H4 (cell line): ENCODE measurements around a stretch of chr9.

DNA sequence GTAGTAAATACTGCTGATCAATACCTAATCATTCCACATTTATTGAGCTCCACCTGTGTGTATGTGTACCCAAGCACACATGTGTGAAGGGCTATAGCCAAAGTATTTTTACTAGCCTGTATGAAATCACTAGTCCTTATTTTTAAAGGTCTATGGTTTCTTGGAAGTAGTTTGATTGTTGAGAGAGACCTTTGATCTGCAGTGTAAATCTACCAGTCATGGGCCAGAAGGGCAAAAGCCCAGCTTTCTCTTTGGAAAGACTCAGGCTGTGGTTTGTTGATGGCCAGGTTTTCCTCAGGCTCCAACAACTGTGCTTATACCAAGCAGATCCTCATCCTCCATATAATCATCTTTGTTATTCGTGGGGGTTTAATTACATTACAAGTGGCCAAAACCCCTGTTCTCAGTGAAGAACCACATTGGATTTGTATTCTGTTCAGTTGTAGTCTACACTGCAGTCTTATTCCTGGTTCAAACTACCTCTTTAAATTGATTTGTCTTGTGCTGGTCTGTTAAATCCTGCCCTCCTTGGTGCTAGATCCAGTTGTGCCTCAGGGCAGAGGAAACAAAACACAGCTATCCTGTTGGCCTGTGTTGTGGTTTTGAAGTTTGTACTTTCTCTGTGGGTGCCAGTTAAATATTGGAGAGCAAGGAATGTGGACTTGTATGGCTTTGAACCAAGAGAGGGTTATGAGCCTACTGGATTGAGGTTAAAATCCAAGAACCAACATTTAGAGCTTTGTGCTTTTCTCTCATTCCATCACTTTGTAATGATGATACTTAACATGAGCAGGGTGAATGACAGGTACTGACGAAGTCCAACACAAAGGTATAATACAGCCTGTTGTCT, 13.3 kb downstream of the CDC26 start:
- RAMPAGE, long total RNA: no peak

DNA sequence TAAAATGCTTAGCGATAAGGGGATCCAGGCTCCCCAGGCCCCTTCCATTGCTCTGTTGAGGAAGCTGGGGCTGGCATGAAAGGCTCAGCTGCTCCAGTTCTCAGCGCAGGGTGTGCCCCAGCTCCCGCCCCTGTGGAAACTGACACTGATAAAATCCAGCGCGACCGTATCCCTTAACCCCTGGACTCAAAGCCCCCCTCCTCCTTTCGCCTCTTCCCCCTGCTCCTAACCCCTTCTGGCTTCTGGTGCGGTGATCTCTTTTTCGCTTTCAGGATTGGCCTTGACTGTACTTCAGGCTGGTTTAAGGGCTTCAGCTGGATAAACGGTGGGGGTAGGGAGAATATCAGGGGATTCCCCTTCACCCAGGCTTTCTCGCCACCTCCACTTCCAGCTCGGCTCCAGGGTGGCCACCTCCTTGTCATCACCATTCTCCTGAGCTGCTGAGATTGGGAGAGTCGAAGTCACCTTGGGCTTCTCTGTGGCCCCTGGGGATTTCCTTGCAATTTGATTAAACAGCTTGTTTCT, 818 bp downstream of the BSPRY start:
- RAMPAGE, long total RNA: no peak

- RAMPAGE, long total RNA: no peak
These were observed 3.7 kb downstream of the HDHD3 start for GRCh38 chr9:113373024-113373576.

GRCh38 chr9:113387405-113388084, 10.8 kb upstream of the HDHD3 start:
- RAMPAGE, long total RNA: no peak

- RAMPAGE, long total RNA: no peak
These were observed 3.8 kb downstream of the ALAD start for GRCh38 chr9:113397082-113397873.

DNA sequence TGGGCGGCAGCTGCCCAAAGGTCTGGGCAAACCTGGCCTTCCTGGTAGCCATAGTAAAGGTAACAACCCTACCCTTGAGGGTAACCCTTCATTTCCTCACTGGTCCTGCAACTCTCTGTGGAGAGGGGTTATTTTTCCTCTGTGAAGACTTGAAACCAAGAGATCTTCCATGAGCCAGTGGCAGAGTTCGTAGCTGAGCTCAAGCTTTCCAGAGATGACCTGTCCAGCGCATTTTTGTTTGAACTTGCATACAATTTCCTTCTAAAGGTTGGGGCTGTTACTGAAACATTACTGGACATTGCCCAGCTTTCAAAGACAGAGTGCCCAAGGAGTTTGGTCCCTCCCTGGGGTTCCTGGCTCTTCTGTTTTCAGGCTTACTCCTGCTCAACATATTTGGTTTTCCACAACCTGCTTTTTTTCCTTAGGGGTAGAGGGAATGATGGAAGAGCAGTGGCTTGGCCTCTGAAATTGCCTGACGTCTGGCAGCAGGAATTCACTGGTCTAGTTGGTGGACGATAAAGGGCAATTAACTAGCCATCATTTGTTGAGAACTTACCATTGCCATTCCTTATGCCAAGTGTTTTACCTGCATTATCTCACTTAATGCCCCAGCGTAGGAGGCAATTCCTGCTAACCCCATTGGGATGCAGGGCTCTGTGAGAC, 1.1 kb downstream of the RGS3 start:
- RAMPAGE, long total RNA: no peak

DNA sequence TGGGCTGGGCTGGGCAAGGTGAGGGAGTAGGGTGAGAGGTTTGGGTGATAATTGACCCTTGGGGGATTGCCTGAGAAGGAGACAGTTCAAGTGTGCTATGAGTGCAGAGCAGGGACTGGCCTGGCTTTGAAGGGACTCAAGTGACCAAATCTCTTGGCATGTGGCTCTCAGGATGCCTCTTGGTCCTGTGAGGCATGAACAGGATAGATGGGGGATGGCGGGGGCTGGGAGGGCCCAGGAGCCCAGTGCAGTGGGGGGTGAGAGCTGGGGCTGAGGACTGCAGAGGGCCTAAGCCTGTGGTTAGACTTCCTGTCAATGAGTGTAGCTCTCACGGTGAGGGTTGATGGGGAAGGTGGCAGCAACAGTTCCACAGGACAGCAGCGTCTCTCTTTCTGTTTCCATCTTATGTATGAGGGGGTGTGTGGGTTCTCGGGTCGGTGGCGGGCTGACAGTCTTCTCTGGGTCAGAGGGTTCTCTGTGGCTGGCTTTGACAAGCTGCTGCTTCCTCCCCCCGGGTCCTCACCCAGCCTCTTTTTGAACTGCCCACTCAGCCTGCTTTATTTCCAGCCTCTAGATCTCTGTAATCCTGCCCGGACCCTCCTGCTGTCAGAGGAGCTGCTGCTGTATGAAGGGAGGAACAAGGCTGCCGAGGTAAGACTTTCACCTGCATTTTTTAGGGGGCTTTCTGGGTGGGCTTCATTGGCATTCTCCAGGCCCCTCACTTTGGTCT, 53.6 kb downstream of the RGS3 start:
- RAMPAGE, long total RNA: no peak

- RAMPAGE, long total RNA: no peak
These were observed 63.4 kb downstream of the RGS3 start for GRCh38 chr9:113526880-113527354.

DNA sequence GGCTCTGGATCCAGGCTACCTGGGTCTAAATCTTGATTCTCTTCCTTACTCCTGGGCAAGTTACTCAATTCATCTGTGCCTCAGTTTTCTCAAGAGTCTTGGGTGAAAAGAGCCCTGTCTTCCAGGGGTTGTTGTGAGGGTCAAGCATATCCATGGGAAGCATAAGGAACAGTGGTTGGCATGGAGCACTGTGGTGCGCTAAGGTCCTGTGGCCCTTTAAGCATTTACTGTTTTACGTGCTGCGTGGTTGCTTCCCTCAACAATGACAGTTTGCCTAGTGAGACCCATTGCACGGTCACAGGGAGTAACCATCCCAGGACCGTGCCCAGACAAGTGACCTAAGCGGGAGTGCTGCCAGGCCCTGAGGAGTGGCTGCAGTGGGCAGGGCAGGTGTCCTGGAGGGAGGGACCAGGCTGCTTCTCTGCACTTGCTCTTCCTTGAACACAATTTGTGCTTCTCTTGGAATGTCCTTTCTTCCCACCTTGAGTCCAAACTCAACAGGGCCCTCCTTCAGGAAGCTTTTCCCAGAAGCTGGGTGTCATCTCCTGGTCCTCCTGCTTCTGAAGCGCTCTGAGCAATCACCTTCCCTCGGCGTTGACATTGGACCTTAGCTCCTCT, 64.5 kb downstream of the RGS3 start:
- RAMPAGE, long total RNA: no peak

GRCh38 chr9:113536714-113537399, 73.3 kb downstream of the RGS3 start:
- RAMPAGE, long total RNA: no peak

- RAMPAGE, long total RNA: no peak
These were observed 157.8 kb upstream of the ZNF618 start for GRCh38 chr9:113718369-113718568.

DNA sequence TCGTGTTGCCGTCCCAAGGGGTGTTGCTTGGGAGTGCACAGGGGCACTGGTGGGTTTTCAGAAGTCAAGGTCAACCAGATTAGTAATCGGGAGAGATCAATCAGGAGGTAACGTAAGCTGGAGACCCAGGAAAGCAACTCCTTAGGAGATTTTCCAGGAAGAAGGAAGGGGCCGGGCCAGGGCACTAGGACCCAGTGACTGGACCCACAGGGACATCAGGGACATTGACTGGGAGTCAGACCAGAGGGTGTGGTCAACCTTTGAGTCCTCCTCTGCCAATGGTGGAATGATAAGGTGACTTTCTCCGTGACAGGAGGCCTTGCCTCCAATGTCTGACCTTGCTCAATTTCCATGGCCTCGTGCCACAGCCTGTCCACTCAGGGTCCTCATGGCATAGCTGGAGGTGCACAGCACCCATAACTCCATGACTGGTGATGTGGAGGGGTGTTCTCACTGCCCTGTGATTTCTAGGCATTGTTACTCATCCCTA, 3.9 kb upstream of the AMBP start:
- RAMPAGE, long total RNA: no peak

DNA sequence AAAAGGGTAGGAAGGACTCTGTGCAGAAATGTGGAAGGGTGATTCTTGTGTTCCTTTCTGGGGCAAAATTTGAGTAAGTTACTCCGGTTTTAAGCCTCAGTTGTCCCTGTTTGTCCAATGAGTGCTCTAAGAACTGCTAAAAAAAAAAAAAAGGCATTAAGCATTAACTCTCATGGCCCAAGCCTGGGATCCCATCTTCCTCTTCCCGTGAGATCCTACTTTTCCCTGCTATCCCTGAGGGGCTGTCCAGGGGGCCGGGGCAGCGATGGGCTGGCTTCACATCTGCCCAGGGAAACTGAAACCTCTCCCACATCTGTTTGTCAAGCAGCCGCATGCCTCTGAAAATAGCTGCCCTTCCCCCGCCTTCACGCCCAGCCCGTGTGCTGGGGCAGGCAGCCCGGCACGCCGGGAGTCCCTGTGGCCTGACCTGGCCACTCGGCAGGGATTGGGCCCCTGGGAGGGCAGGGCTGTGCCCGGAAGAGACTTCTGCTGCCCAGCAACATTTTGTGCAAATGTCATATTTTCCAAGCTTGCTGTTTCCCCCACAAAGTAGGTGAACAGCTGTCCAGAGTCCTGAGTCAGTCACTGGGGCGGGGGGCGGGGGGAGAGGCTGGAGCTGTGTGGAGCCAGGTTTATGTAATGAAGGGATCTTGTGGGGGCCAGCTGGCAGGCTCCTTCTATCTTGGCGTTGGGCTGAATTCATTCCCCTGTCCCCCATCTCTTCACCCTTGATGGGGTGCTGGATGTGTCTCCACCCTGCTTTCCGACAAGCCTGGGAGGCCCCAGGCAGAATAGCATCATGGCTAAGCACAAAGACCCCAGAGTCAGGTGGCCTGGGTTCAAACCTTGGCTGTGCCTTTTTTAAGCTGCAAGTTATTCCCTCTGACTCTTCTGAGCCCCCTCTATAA, 8.2 kb downstream of the COL27A1 start:
- RAMPAGE, long total RNA: no peak

DNA sequence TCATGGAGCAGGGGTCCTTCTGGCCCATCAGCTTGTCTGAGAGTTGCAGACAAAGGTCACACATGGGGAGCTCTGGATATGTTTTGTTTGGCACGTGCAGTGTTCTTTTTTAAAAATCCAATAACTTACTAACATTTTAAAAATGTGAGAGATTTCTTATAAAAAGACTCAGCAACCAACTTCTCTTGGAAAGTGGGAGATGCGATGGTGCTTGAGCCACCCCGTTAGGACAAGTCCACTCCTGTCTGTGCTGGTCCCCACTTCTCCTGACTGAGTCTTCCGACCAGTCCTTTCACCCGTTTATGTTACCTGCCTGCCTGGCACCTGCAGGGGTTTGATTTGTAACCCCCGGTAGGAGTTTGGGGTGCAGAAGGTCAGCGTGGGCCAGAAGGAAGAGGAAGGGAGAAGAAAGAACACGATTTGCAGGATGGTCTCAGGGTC, 14.5 kb downstream of the COL27A1 start:
- RAMPAGE, long total RNA: no peak

DNA sequence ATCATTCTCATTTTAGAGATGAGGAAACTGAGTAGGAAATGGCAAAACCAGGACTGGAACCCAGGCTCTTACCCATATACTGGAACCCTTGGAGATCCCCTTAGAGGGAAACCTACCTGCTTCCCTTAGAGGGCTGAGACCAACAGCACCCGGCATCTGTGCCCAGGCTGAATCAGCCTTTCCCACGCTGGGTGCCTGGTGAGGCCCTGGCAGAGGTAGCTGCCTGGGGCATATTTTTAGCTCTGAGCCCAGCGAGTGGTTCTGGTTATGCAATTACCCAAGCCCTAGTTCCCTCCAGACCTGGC, 23.6 kb downstream of the COL27A1 start:
- RAMPAGE, long total RNA: no peak

- RAMPAGE, long total RNA: no peak
These were observed 78.4 kb downstream of the COL27A1 start for GRCh38 chr9:114233722-114234183.

- RAMPAGE, long total RNA: no peak
These were observed 2.8 kb downstream of the ORM1 start for GRCh38 chr9:114325453-114326353.

DNA sequence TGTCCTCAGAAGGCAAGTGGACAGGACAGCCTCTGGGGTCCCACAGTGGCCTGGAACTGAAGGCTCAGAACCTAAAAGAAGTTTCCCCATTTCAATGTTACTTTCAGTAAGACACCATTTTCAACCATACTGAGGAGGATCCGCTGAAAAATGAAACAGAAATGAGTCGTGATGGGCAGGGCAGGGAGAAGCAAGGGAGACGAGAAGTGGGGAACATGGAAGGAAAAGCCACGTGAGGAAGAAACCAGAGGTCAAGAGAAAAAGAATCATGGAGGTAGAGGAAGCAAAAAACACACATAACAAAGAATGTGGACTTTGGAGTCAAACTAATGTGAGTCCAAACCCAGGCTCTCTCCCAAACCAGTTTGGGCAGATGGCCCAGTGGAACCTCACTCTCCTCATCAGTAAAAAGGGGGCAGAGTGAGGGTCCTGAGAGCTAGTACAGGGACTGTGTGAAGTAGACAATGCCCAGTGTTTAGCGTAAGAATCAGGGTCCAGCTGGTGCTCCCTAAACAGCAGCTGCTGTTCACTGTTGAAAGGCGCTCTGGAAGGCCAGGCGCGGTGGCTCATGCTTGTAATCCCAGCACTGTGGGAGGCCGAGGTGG, 1.4 kb upstream of the ORM2 start:
- RAMPAGE, long total RNA: no peak

DNA sequence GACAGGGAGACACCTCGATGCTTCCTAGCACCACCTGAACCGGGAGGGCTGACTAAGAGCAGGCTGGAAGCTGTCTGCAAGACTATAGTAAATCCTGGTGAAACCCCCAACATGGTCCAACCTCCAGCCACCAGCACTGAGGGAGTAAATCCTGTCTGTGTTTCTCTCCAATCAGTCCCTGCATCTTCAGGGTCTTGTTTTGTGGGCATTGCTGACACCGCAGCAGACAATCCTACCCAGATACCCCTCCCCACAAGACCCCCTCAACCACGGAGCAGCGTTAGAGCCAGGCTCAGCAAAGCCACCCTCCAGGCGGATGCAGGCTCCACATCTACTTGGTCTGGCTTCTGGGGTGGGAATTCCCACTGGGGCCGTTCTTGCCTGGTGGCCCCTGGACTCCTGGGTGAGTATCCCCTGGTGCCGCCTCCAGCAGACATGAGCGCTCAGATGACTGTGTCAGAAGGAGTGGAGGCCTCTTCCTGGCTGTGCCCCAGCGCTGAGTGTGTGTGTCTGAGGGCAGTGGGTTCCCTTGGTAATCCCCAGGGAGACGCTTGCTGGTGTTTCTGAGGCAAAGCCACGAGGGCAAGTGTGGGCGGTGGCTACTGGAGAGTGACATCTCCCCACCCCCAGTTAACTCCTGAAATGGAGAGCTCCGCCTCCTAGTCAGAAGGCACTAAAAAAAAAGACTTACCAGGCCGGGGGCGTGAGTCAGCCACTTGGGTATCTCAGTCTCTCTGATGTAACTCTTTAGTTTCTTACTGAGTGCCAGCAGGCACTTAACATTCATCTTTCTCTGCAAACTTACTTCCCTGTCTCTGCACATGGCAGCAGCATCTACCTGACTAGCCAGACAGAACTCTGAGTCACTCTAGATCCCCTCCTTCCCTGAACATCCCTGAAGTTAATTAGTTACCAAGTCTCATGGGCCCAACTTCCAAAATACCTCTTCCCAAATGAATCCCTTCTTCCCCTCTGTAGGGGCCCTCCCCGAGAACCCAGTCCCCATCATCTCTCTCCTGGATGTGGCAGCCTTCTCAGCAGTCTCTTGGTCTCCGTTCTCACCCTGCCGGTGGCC, 19.2 kb downstream of the ORM2 start:
- RAMPAGE, long total RNA: no peak

DNA sequence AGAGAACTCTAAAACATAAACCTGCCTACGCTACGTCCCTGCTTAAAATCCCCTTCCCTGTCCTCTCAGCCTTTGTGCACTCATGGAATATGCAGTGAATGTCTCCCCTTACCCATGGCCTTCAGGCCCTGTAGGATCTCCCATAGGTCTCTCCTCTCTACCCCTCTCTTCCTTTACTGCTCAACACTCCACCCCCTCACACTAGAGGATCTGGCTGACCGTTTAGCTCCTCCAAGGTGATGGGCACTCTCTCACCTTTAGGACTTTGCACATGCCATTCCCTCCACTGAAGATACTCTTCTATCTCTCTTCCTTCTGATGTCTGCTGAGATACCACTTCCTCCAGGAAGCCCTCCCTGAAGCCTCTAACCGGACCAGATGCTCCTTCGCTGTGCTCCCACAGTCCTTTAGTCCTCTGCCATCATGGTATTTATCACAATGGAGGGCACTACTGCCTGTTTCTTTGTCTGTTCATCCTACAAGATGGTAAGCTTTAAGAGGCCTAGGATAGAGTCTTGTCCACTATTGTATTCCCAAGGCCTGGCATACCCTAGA, 20.0 kb downstream of the ORM2 start:
- RAMPAGE, long total RNA: no peak